ENCODE measurements around the genes BRD1, CRELD2, MAPK12 and ODF3B.

DNA sequence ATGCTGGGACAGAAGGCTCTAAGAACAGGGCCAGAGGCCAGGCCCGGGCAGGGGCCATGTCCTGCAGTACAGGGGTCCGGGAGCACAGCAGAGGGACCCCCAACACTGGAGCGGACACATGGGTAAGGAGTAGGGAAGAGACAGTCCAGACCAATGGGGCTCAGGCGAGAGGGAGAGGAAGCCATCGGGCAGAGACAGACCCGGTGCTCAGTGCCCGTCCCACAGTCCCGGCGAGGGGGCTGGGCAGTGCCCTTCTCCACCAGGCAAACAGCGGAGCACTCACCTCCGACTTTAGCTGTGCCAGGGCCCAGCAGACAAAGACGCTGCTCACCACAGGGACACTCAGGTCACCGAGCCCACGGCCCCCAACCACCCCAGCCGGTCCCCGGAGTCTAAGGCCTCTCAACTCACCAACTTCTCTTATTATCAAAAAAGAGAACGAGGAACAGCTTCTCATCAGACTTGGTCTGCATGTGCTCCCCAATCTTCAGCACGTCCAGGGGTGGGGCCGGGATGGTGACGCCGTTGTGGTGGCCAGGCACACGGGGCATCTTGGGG is 52.4 kb downstream of the BRD1 start:
- PRO-cap: no peak
- RAMPAGE, long total RNA, 4 experiments: no peak in any of the 4 experiments

DNA sequence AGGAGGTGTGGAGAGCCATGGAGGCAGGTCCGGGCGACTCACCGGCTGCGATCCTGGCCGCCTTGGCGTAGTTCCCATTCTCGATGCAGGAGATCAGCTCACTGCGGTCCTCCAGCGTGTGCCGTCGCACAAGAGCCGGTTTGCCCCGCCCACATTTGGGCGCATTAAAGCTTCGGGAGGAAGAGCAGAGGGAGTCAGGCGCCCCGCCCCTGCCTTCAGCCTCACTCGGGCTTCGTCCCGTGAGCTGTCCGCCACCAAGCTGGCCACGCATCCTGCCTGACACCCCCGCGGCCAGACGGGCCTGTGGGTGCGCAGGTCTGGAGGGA is 50.7 kb downstream of the BRD1 start:
- PRO-cap: no peak
- RAMPAGE, long total RNA, 4 experiments: no peak in any of the 4 experiments

GRCh38 chr22:49780612-49780991 is 47.1 kb downstream of the BRD1 start:
- PRO-cap: no peak
- RAMPAGE, long total RNA, 4 experiments: no peak in any of the 4 experiments

DNA sequence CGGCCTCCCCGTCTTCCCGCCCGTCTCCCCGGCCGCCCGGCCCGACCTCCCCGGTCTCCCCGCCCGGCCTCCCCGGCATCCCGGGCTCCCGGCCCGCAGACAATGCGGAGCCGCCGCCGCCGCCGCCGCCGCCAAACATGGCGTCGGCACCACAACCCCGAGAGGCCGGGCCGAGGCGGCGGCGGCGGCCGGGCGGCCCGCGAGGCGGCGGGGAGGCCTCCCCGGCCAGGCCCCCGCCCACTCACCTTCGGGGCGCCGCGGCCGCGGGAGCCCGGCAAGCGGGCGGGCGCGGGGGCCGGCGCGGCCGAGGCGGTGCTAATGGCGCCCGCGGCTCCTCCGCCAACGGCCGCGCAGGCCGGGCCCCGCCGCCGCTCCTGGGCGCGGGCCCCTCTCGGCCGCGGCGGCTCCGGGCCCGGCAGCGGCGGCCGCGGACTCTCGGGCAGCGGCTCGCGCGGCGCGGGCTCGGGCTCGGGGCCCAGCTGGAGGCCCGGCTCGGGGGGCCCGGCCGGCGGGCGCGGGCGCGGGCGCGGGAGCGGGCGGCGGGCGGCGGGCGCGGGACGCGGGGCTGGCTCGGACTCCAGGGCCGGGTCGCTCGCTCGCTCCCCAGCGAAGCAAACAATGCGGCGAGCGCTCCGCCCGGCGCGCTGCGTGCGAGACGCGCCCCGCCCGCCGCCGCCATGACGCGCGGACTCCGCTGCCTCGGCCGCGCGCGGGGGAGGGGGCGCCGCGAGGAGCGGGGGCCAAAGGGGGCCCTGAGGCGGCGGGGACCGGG is at the start of gene BRD1:
TSS of gene BRD1 (minus strand) at position 622 of the 772 bp plus-strand sequence.
- PRO-cap: bidirectional peak, plus-strand start at position 678 of the sequence, minus-strand start at position 578 of the sequence
- RAMPAGE, long total RNA, 4 experiments: no peak in any of the 4 experiments

DNA sequence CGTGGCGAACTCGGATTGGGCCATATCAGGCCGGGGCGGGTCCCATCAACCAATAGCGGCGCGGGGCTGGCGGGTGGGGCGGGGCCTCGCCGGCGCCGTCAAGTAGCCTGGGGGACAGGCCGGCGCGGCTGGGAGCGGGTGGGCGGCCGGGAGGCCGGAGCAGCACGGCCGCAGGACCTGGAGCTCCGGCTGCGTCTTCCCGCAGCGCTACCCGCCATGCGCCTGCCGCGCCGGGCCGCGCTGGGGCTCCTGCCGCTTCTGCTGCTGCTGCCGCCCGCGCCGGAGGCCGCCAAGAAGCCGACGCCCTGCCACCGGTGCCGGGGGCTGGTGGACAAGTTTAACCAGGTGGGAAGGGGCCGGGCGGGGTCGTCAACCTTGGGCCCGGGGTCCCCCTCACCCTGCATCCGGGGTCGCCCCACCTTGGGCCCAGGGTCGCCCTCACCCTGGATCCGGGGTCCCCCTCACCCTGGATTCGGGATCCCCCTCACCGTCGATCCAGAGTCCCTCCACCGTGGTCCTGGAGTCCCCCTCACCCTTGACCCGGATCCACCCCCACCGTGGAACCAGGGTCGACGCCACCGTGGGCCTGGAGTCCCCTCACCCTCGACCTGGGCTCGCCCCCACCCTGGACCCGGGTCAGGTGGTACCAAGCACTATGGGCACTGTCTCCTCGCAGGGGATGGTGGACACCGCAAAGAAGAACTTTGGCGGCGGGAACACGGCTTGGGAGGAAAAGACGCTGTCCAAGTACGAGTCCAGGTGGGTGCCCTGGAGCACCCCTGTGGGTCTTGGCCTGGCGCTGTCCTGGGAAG is at the start of gene CRELD2:
TSS of gene CRELD2 (plus strand) at position 81 of the 812 bp plus-strand sequence.
- PRO-cap: bidirectional peak, plus-strand start at position 131 of the sequence, minus-strand start outside the sequence
- RAMPAGE, long total RNA, 4 experiments: no peak in any of the 4 experiments

DNA sequence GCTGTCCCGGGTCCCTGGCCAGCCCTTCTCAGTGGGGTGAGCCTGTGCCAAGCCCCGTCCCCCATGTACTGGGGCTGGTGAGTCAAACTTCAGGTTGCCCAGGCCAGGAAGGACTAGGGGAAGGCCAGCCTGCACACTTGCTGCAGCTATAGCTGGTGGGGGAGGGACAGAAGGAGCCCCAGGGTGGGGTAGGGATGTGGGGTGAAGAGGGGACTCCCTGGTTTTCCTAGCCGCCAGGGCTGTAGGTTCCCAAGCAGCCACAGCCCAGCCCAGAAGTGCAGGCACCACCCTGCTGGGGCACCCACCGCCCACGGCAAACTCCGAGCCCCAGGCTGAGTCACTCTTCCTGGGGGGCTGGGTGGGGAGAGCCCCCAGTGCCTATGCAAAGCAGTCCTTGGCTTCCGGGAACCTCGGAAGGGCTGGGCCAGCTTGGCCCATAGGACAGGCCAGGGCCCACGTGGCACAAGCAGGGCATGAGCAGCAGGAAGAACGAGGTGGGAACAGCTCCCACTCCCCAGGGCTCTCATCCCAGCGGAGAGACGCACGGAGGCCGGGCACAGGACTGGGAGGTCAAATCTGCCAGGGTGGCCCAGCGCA is 4.3 kb upstream of the IL17REL start:
- PRO-cap: no peak
- RAMPAGE, long total RNA, 4 experiments: no peak in any of the 4 experiments

- PRO-cap: no peak
- RAMPAGE, long total RNA, 4 experiments: no peak in any of the 4 experiments
Observed at GRCh38 chr22:50116997-50117679, 27.3 kb downstream of the MOV10L1 start.

GRCh38 chr22:50182650-50183527 is 2.8 kb upstream of the TRABD start:
- PRO-cap: no peak
- RAMPAGE, long total RNA, 4 experiments: no peak in any of the 4 experiments

DNA sequence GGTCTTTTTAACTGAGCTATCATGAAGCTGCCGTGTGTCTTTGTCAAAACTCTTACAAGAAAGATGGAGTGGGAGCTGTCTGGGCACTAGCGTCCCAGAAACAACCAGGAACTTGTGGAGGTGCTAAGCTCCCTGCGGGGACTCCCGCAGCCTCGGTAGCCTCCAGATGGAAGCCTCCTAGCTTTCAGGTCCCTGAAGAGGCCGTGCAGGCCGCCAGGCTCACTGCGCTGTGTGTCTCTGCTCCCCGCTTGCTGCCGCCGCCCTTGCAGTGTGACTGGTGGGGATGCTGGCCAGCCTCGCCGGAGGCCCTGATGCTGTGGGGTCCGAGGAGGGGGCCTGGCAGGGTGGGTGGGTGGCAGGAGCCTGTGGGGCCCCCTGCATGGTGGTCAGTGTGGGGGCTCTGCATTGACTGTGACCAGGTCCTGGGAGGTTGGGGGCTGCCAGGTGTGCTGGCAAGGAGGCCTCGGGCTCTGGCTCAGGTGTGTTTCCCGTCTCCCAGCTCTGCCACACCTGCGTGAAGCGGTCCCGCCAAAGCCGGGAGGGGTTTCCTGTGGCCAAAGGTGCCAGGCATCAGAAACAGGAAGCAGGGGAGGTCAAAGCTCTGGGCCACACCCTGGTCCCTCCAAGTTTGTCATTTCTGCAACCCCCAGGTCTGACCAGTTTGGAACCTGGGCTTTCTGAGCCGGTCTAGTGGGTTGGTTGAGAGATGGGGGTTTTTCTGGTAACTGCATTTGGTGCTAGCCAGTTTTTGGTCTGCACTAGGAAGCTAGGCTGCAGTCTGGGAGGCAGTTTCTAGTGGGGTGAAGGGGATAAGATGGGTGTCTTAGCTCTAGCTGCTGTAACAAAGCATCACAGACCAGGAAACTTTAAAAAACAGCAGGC is 1.3 kb downstream of the TRABD start:
- PRO-cap: no peak
- RAMPAGE, long total RNA, 4 experiments: no peak in any of the 4 experiments

GRCh38 chr22:50217898-50219065 is 17.5 kb downstream of the SELENOO start:
- PRO-cap: no peak
- RAMPAGE, long total RNA, 4 experiments: no peak in any of the 4 experiments

DNA sequence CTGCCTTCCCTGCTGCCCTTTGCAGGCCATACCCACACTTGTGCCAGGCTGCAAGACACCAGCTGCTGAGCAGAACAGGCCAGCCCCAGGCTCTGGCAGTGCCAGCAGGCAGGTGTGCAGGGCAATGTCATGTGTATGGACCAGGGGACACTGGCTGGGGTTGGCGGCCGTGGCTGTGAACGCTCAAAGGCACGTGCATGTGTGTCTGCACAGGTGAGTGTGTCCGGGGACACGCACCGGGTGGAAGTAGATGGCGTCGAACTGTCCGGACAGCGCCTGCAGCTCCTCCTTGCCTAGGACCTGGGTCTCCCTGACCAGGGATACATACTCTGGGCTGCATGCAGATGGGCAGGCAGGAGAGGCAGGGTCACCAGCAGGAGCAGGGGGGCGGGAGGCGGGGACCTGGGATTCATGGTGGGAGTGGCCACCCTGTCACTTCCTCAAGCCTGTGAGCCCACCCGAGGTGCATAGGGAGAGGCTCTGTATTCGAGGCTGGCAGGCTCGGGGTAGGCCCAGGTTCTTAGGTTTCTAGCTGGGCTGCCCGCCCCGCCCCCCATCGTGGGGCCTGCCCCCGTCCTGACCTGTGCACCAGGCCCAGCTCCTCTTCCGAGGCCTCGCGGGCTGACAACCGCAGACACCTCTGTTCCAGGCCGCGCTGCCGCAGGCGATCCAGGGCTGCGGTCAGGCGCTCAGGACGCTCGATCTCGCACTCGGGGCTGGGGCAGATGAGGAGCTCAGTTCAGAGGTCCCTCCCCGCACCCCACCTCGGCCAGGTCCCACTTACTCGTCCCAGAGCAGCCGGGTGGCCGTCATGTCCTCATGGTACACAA is 660 bp downstream of the HDAC10 start:
- PRO-cap: no peak
- RAMPAGE, long total RNA, 4 experiments: no peak in any of the 4 experiments

- PRO-cap: bidirectional peak, plus-strand start at chr22:50261804, minus-strand start at chr22:50261643
- RAMPAGE, long total RNA, 4 experiments: start-site peak on the minus strand in 2 of 4 experiments, at chr22:50261251-50261335 at its widest, 12 to 18 reads per replicate
Observed at GRCh38 chr22:50260856-50262101, at the start of gene MAPK12. TSS of gene MAPK12 (minus strand) at chr22:50261683.

- PRO-cap: no peak
- RAMPAGE, long total RNA, 4 experiments: no peak in any of the 4 experiments
Observed at GRCh38 chr22:50273683-50274840, 3.9 kb upstream of the MAPK11 start.

DNA sequence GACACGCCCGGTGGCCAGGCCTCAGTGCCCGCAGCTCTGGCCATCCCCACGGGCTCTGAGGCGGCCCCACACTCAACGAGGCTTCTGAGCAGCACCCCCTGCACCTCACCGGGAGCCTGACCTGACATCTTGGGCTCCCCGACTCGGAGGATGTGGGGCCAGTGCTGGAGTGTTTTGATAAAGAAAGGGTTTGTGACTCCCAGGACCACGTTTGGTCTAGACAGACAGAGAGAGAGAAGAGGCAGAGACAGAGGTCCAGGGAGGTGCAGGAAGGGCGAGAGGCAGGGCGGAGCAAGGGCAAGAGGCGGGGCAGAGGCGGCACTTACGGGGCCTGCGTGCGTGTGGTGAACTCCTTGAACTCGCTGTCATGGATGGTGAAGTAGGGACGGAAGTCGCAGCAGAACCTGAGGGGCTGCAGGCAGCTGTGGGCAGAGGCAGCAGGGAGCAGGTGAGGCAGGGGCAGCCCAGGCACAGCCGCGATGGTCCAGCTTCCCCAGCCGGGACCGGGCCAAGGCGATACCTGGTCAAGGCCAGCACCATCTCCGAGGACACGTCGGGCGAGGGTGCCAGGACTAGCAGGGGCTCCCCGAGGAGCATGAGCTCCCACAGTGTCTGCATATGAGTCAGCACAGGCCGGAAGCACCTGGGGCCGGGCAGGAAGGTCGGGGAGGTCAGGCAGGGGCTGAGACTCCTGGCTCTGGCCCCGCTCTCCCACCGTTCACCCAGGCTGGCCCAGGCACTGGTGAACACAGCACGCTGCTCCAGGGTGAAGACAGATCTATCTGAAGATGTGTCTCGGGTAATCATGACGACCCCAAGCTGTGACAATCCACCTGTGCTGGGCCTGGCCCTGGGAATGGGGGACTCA is 7.1 kb upstream of the PLXNB2 start:
- PRO-cap: unidirectional peak, plus-strand start at position 368 of the sequence
- RAMPAGE, long total RNA, 4 experiments: start-site peak on the minus strand in 4 of 4 experiments, centred at positions 245 to 255 of the sequence, 8 to 12 reads per replicate

GRCh38 chr22:50377178-50377759 is 34.1 kb downstream of the PPP6R2 start:
- PRO-cap: no peak
- RAMPAGE, long total RNA, 4 experiments: no peak in any of the 4 experiments

- PRO-cap: no peak
- RAMPAGE, long total RNA, 4 experiments: no peak in any of the 4 experiments
Observed at GRCh38 chr22:50399822-50400564, 56.9 kb downstream of the PPP6R2 start.

DNA sequence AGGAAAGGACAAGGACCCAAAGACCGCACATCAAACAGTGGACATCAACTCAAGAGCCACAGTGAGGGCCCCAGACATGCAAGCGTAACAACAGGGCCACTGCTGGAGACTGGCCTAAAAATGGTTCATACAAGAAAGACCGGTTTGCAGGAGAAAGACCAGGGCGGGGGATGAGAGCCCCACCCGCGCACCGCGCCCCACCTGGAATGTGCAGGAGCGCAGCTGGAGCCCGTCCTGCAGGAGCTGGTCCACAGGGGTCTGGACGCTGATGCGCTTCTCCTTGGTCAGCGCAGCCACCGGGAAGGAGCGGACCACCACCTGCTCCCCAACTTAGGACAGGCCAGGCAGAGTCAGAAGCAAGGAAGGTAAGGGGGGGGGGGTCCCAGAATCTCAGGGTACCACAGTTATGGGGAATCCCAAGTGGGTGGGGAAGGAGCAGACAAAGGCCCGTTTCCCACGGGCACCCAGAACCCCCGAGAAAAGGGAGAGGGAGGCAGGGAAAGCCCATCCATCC is 13.8 kb downstream of the SBF1 start:
- PRO-cap: no peak
- RAMPAGE, long total RNA, 4 experiments: no peak in any of the 4 experiments

- PRO-cap: no peak
- RAMPAGE, long total RNA, 4 experiments: no peak in any of the 4 experiments
Observed at GRCh38 chr22:50509212-50509538, 1.2 kb downstream of the NCAPH2 start.

DNA sequence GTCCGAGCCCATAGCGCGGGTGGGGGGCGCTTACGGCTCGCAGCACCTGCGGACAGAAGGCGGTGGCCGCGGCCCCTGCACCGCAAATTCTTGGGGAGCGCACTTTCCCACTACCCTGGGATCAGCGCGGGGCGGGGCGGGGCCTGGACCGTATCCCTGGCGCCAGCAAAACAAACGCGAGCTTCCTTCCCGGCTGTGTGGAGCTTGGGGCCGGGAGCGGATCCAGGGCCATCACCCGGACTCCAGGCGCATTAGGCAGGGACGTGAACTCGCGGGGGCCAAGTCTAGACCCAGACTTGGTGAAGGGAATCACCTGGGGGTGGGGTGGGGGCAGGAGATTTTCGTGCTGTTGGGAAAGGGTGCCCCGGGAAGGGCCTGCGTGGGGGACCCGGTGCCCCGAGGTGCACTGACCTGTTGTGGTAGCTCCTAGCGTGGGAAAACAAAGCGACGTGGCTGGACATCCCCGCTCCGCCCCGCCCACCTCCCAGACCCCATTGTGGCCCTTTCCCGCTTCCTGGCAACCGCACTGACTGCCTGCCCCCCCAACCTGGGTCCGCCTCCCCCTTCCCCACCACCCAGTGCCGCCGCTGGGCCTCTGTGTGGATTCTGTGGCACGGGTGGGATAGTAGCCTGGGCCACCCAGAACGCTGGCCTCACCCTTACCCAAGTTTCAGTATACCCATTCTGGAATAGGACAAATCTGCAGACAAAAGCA is at the start of gene ODF3B:
TSS of gene ODF3B (minus strand) at position 433 of the 715 bp plus-strand sequence.
- PRO-cap: bidirectional peak, plus-strand start at position 173 of the sequence, minus-strand start at position 123 of the sequence; unidirectional peak, minus-strand start at position 411 of the sequence
- RAMPAGE, long total RNA, 4 experiments: start-site peak on the minus strand in 2 of 4 experiments, centred at positions 117 to 125 of the sequence, 19 reads per replicate

DNA sequence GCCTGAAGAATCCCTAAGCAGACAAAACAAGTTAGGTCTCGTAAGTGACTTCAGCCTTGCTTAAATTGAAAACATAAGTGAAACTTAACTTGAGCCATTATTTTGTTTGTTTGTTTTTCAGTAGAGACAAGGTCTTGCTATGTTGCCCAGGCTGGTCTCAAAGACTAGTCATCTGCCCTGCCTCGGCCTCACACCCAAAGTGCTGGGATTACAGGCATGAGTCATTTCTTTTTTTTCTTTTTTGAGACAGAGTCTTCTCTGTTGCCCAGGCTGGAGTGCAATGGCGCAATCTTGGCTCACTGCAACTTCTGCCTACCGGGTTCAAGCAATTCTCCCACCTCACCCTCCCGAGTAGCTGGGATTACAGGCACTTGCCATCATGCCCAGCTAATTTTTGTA is 4.1 kb upstream of the KLHDC7B start:
- PRO-cap: unidirectional peak, minus-strand start at position 166 of the sequence
- RAMPAGE, long total RNA, 4 experiments: no peak in any of the 4 experiments

All from esophagus muscularis mucosa (tissue), 4 donors.